Colon Carcinoma Metastatic in the Brain (tissue), 2 donors: ENCODE measurements around the gene GRM1.

DNA sequence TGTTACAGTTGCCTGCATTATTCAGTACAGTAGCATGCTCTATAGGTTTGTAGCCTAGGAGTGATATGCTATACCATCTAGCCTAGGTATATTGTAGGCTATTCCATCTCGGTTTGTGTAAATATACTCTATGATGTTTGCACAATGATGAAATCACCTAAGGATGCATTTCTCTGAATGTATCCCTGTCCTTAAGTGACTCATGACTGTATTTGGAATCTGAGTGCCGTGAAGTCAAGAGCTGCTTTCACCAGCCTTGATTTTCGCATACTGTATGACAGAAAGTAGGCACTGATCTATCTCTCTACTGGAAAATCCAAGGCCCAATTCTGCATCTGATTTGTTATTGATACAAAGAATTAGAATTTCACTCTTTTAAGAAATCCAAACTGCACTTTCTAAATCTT, 129.9 kb downstream of the UTRN start:
- PRO-cap, 2 experiments = no peak in any of the 2 experiments

- PRO-cap, 2 experiments = no peak in any of the 2 experiments
These were observed 449.8 kb downstream of the UTRN start for GRCh38 chr6:144734684-144735519.

GRCh38 chr6:144977116-144978013, 692.2 kb downstream of the UTRN start:
- PRO-cap, 2 experiments = no peak in any of the 2 experiments

DNA sequence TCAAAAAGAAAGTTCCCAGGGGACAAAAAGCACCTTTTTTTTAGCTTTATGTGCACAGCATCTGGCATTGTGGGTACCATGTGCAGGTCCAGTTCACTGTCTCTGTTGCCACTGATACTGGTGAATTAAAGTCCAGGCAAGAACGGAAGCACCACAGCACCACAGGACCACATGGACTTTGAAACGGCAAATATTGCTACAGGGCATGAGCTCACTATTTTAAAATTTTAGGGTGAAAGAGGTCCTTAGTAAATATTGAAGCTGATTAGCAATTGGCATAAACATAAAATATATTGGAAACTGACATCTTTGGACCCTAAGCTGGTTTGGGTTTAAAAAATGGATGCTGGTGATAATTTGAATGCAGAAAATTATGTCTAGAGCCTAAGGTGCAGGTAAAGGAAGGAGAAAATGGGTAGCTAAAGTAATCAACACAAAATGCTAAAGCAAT, 709.0 kb downstream of the EPM2A start:
- PRO-cap, 2 experiments = no peak in any of the 2 experiments

GRCh38 chr6:145372666-145373310, 362.5 kb downstream of the EPM2A start:
- PRO-cap, 2 experiments = no peak in any of the 2 experiments

- PRO-cap, 2 experiments = no peak in any of the 2 experiments
These were observed 10.1 kb downstream of the FBXO30 start for GRCh38 chr6:145804375-145804934.

GRCh38 chr6:146028743-146029409, at the start of gene GRM1:
Gene GRM1 (plus strand): TSS chr6:146029062.
- PRO-cap, 2 experiments = no peak in any of the 2 experiments

- PRO-cap, 2 experiments = no peak in any of the 2 experiments
These were observed 242.3 kb downstream of the GRM1 start for GRCh38 chr6:146271248-146271536.

DNA sequence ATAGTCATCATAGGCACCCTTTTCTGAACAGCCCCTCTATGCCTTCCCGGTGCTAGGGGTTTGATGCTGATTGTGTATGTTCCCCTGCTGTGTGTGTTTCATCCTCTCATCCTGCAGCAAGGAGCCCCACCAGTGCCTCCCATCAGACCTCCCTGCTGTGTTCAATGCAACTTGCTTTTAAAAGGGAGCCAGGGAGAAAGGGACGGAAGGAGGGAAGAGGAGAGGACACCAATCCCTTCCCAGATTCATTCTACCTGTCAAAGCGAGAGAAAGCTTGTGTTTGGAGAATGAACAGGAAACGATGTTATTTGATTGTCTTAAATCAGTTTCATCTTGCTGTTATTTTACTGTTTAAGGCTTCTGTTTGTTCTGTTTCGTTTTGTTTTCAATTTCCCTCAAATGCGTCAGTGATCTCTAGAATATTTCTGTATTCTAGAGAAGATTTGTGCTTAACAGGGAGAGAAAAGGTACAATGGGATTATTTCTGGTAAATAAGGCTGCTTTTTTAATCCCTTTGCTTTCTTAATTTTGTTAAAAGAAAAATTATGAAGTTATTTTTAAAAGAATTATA, 259.3 kb downstream of the ADGB start:
- PRO-cap, 2 experiments = no peak in any of the 2 experiments

DNA sequence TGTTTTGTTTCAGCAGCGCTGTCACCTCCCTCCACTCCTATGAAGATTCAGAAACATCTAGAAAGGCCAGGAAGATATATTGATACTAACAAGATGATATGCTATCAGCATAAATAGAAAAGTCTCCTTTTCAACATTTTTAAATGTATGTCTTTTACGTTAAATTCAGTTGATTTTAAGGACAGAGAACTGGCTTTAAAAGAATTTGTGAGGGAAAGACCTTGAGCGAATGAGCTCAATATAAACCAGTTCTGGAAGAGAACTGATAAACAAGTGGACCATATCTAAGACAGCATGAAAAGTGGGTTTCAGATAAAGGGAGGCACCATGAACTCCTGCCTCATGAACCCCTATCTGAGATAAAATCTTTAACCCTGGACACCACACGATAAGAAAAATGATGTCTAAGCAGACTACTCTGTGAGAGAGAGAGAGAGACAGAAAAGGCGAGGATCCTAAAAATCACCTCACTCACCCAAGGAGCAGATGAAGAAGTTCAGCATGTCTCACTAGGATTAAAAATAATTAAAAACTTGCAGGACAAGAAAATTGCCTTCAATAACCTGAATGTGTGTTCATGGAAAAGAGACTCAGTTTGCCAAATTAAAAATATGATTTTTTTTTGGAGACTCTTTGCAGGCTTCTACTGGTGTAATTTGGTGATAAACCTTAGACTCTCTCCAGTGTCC, 299.3 kb downstream of the ADGB start:
- PRO-cap, 2 experiments = no peak in any of the 2 experiments

DNA sequence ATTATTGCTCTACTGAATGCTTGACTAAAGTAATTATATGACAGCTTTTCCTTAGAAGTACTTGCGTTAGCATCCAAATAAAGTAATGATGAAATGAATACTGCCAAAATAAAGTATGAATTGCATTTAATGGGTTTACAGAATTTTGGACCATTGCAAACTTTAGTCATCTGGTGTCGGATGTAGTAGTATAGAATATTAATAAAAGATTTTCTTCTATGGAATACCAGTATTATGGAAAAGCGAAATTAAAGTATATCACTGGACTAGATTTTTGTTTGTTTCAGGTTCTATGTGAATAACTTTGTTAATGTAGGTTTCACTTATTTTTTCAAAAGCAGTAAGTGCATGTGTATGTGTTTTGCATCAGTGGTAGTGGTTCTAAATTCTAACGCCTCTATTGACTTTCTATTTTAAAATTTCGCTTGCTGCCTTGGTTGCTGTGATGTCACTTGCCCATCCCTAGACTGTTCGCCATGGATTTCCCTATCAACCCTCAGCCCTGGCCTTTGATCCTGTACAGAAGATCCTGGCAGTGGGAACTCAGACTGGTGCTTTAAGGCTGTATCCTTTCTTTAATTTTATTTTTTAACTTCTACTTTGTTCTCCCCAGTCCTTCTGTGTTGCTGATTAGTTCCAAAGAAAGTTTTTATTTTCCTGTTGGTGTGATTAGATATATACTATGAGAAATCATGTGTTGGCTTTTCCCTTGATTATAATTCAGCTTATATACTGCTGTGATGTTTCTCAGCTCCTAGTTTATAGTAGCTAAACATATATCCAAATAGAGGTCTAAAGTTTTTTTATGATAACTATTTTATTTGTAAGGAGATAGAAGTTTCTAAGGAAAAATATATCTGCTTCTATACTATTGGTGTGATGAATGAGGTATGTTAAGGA, 1.5 kb downstream of the STXBP5 start:
- PRO-cap, 2 experiments = no peak in any of the 2 experiments

- PRO-cap, 2 experiments = no peak in any of the 2 experiments
These were observed 18.1 kb downstream of the STXBP5 start for GRCh38 chr6:147222008-147222952.

DNA sequence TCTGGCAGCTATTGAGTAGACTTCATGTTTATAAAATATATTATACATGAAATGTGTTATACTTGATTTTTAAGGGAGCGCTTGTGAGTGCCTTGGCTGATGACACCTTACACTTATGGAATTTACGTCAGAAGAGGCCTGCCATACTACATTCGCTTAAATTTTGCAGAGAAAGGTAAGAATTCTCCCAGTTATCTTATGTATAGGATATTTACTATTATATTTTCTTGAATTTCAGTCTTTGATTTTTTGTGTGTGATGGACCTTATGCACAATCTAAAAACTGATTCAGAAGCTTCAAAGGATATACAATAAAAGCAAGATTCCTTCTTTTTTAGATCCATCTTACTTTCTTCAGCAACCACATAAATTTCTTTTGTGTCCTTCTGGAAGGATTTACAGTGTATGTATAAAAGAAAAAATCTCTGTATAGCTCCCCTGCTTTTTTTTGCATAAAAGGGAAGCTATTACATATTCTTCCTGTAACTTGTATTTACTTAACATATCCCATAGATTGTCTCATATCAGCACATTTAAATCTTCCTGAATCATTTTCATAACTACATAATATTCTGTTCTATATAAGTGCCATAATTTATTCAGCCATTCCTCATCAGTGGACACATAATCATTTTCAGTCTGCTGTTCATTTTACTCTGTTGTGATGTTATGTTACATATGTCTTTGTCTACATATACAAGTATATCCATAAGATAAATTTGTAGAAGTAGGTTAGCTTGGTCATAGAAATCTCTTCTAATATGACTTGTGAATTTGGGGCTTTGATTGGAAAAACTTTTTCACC, 35.1 kb downstream of the STXBP5 start:
- PRO-cap, 2 experiments = no peak in any of the 2 experiments

GRCh38 chr6:147255916-147256821, 52.0 kb downstream of the STXBP5 start:
- PRO-cap, 2 experiments = no peak in any of the 2 experiments

DNA sequence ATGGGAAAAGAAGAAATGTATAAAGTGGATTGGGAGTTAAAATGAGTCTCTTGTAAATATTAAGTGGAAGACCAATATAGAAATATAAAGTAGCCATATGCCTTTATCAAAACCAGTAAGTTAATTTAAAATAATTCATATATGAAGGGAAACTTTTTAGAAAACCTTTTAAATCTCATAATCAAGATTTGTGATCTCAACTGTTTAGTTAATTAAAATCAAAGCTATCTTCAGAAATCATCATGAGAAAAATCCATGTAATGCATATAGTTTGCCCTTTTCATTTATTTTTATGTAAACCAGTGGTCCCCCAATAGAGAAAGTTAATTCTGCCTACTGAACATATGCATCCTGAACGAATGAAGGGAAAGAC, 132.5 kb downstream of the STXBP5 start:
- PRO-cap, 2 experiments = no peak in any of the 2 experiments

DNA sequence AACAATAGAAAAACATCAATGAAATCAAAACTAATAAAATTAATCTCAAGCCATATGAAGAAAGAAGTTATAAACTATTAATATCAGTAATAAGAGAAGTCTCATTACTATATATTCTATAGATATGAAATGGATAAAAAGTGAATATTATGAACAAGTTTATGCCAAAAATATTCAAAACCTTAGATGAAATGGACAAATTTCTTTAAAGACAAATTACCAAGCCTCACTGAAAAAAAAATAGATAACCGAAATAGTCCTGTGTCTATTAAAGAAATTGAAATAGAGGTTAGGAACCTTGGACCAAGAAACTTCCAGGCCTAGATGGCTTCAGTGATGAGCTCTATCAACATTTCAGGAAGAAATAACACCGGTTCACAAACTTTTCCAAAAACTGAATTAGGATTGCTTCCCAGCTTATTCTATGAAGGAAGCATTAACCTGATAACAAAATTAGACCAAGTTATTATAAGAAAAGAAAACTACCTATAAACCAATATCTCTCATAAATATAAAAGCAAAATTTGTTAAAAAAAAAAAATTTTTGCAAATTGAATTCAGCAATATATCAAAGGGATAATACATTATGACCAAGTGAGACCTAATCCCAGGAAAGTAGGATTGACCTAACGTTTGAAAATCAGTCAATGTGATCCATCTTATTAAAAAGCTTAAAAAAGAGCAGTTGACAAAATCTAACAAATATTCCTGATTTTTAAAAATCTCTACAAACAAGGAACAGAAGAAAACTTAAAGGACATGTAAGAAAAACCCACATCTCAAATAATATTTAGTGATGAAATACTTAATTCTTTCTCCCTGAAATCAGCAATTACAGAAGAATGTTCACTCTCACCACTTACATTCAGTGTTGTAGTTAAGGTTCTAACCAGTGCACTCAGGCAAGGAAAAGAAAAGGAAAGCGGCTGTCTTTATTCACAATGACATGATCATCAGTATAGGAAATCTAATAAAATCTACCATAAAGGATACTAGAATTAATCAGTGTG, 140.5 kb upstream of the SAMD5 start:
- PRO-cap, 2 experiments = no peak in any of the 2 experiments

GRCh38 chr6:148192889-148193824, 149.5 kb upstream of the SASH1 start:
- PRO-cap, 2 experiments = no peak in any of the 2 experiments

GRCh38 chr6:148384015-148384532, 41.4 kb downstream of the SASH1 start:
- PRO-cap, 2 experiments = no peak in any of the 2 experiments

GRCh38 chr6:148508282-148508990, 165.8 kb downstream of the SASH1 start:
- PRO-cap, 2 experiments = no peak in any of the 2 experiments

GRCh38 chr6:148538060-148539048, 195.7 kb downstream of the SASH1 start:
- PRO-cap, 2 experiments = no peak in any of the 2 experiments